NCI-H460 (cell line): ENCODE measurements around a stretch of chr14.

GRCh38 chr14:90827973-90828508 lies 11.8 kb upstream of the TTC7B start:
RAMPAGE:
- cytosol, long total RNA: no peak
- long total RNA: no peak
- nucleus, long total RNA: no peak

RAMPAGE:
- cytosol, long total RNA: no peak
- long total RNA: no peak
- nucleus, long total RNA: no peak
These were observed 38.1 kb downstream of the RPS6KA5 start for GRCh38 chr14:91022311-91022865.

RAMPAGE:
- cytosol, long total RNA: no peak
- long total RNA: no peak
- nucleus, long total RNA: no peak
These were observed 42.4 kb downstream of the DGLUCY start for GRCh38 chr14:91156186-91156707.

RAMPAGE:
- cytosol, long total RNA: no peak
- long total RNA: no peak
- nucleus, long total RNA: no peak
These were observed 56.6 kb downstream of the DGLUCY start for GRCh38 chr14:91170264-91171171.

DNA sequence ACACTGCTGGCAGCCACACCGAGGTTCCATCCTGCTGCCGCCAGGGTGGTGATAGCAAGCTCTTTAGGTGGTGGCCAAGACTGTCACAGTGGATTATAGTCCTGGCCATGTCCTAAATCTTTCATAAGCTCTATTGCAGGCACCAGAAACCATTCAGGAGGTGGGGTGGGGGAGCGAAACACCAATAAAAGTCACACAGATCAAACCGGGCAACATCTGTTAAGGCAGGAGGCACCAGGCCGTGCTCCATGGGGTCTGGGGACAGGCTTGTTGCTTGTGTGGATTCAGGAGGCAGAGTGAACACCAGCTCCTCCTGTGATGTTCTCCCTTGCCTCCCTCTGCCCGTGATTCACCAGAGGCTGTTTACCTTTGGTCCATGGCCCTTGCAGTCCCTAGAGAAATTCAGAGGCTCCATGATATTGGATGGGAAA lies 57.7 kb downstream of the DGLUCY start:
RAMPAGE:
- cytosol, long total RNA: no peak
- long total RNA: no peak
- nucleus, long total RNA: no peak

DNA sequence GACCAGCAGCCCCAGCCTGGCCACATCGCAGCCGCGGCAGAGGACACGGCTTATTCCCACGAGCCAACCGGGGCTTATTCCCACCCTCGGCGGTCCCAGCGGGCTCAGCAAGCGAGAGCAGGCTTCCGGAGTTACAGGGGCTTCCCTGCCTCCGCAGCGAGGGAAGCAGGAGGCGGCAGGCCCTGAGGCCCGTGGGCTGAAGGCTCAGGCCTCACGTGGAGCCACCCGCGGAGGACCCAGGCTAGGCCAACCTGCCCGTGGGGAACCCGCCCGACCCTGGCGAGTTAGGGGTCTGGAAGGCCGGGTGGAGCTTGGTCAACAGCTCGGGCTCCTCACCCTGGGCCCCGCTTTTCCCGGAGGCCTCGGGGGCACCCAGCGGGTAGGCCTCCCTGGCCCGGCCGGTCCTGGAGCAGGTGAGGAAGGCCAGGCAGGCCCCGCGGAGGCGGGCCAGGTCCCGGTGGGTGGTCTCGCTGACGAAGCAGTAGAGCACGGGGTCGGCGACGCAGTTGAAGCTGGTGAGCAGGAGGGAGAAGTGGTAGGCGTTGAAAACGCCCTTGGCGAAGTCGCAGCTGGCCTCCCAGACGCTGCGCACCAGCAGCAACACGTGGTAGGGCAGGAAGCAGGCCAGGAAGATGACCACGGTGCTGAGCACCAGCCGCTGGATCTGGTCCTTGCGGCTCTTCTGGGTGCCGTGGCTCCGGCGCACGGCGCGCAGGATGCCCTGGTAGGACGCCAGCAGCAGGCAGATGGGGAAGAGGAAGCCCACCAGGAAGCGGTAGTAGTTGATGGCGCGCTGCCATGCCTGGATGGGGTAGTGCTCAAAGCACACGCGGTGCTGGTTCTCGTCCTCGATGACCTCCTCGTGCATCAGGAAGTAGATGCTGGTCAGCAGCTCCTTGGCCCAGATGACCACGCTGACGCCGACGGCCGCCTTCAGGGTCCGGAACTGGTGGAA lies 10.5 kb downstream of the GPR68 start:
RAMPAGE:
- cytosol, long total RNA: no peak
- long total RNA: no peak
- nucleus, long total RNA: no peak

GRCh38 chr14:91311181-91311772 lies 66.8 kb upstream of the GPR68 start:
RAMPAGE:
- cytosol, long total RNA: no peak
- long total RNA: no peak
- nucleus, long total RNA: no peak

DNA sequence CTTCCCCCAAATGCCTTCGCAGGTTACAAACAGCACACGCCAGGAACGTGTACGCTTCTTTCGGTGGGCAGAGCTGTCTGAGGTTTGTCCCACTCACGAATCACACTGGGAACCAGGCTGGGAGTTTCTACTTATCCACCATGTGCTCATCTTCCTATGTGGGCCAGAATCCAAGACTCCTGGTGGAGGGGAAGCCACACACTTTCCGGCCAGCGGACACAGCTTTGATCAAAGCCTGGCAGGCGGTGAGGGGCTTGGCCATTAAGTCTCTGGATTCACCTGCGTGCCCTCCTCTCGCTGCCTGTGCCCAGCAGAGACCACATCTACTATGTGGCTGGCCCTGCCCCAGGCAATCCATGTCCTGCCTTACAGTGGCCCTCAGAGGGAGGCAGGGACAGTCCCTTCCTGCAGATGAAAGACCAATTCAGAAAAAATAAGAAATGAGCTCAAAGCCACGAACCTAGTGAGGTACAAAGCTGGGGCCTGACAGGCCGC lies 82.6 kb upstream of the GPR68 start:
RAMPAGE:
- cytosol, long total RNA: no peak
- long total RNA: no peak
- nucleus, long total RNA: no peak

RAMPAGE:
- cytosol, long total RNA: no peak
- long total RNA: no peak
- nucleus, long total RNA: no peak
These were observed 19.6 kb downstream of the CCDC88C start for GRCh38 chr14:91397878-91398523.

RAMPAGE:
- cytosol, long total RNA: no peak
- long total RNA: no peak
- nucleus, long total RNA: no peak
These were observed 26.7 kb downstream of the PPP4R3A start for GRCh38 chr14:91483170-91483971.

RAMPAGE:
- cytosol, long total RNA: no peak
- long total RNA: no peak
- nucleus, long total RNA: no peak
These were observed 95.4 kb upstream of the PPP4R3A start for GRCh38 chr14:91605543-91605813.

DNA sequence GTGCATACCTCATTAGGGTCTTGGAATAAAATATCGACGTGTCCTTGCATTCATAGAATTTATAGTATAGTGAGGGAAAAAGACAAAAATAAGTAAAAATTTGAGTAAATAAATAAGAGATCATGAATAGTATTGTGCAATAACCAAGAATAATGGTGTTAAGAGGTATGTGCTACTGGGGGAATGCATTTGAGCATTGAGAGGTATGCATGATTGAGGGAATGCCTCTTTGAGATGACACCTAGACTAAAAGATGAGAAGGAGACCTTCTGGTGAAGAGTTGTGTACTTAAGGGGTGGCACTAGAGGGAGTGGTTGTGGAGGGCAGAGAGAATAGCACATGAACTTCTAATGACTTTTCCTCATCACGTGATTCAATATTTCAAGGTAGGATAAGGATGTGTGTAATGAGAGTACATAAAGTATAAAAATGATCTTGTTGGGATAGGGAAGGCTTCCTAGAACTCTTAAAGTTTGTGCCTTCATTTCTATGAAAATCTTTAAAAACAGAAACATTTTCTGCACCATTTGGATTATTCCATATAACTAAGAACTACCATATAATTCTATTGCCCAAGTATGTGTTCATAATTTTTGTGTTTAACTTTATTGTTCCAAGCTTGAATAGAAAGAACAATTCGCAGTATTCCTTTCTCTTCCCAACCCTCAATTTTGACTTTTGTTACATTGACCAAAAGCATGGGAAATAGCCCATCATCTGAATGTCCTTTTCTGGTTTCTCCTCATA lies 19.0 kb upstream of the CATSPERB start:
RAMPAGE:
- cytosol, long total RNA: no peak
- long total RNA: no peak
- nucleus, long total RNA: no peak

GRCh38 chr14:91866726-91867321 lies 512 bp downstream of the TC2N start:
RAMPAGE:
- cytosol, long total RNA: no peak
- long total RNA: no peak
- nucleus, long total RNA: no peak

DNA sequence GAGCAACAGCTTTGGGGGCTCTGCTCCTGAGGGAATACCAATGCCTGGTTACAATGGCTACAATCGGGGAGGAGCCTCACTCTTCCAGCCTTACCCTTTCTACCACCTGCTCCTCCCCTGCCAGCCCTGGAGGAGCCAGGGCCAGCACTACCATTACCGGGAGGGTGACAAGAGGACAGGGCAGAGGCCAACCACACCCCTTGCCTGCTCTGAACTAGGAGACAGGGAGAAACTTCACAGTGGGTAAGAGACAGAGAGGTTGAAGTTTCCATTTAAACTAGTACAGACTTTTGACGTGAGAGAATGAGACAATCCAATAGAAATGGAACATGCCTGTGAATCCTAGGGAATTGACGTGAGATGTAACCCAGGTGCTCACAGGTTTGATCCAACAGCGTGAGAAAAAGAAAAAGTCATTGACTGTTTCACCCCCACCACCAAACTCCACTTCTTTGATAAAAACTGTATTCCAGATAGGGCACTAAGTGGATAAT lies 8.3 kb upstream of the TC2N start:
RAMPAGE:
- cytosol, long total RNA: no peak
- long total RNA: no peak
- nucleus, long total RNA: no peak

DNA sequence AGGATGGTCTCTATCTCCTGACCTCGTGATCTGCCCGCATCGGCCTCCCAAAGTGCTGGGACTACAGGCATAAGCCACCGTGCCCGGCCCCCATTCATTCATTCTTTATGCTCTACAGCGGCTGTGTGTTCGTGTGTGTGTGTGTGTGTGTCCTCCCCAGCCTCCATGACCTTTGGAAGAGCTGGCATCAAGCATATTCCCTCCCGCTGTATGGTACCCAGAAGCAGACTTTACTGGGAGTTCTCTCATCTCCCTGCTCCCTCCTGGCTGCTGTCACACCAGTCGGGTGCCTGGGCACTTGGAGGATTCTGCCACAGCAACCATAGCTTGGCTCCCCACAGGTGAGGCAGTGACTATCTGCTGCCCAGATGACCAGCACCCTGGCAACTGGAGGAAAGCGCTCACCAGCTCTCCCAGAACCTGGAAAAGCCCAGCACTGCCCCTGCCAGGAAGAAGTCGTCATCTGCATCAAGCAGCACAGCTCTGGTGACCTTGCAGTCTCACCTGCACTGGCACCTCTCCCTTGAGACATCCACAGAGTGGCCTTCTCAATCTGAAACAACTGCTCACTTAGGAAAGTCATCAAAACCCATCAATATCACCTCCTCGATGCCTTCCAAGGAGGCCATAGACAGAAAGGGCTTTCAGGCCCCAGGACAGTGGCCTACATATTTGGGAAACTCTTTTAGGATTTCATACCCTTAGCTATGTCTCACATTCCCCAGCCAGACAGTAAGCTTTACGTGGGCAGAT lies 31.9 kb upstream of the TC2N start:
RAMPAGE:
- cytosol, long total RNA: no peak
- long total RNA: no peak
- nucleus, long total RNA: no peak

RAMPAGE:
- cytosol, long total RNA: no peak
- long total RNA: no peak
- nucleus, long total RNA: no peak
These were observed 971 bp downstream of the CPSF2 start for GRCh38 chr14:92122731-92123149.

DNA sequence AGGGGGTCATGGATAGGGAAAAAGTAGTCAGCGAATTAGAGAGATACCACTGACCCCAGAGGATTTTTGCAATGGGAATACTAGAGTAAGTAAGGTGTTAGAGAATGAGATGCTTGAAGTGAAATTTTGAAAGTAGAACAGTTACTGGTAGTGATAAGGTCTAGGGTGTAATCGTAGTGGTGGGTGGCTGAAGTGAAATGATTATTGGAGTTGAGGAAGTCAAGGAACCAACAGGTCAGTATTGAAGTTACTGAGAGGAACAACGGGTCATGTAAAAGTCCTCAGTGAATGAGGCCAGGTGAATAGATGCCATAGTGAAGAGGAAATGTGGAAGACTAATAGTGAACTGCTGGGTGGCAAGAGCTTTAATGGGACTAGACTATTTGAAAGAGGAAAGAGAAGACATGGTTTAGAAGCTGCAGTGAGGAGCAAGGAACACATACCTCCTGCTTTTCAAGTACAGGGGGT lies 6.9 kb downstream of the CPSF2 start:
RAMPAGE:
- cytosol, long total RNA: no peak
- long total RNA: no peak
- nucleus, long total RNA: no peak

DNA sequence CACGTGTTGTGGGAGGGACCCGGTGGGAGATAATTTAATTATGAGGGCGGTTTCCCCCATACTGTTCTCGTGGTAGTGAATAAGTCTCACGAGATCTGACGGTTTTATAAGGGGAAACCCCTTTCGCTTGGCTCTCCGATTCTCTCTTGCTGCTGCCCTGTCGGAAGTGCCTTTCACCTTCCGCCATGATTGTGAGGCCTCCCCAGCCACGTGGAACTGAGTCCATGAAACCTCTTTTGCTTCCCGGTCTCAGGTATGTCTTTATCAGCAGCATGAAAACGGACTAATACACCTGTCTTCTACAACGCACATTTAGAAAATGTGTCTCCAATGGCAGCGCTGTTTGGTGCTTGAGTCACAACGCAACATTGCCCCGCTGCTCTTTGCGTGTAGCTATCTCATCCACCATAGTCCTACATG lies 35.8 kb upstream of the SLC24A4 start:
RAMPAGE:
- cytosol, long total RNA: no peak
- long total RNA: no peak
- nucleus, long total RNA: no peak

DNA sequence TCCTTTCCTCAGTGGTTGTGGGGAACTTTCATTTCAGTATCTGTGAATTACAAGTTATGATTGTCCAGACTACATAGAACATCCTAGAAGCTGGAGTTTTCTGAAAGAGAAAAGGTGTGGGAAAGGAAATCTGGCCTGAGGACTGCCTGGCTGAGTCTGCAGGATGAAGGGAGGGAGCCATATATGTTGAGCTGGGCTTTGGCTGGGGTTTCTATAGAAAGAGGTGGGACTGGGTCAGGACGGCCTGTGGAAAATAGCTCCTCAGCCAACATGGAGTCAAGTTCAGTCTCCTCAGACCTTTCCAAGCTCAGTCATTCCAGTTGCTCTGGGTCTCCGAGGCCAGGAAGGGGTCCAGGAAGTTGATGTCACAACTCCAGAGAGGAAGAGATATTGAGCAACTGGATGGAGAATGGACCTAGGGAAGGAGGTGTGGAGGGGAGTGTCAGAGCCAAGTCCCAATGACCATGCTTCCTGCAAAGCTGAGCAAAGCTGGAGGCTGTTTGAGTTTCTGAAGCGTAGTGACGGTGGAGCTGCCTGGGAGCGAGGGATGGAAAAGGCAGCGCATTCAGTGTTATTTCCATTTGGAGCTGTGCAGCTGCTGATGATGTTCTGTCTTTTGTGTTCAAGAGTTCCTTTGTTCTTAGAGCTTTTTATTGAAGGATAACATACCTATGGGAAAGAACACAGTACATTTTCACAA lies 86.0 kb downstream of the SLC24A4 start:
RAMPAGE:
- cytosol, long total RNA: no peak
- long total RNA: no peak
- nucleus, long total RNA: no peak

DNA sequence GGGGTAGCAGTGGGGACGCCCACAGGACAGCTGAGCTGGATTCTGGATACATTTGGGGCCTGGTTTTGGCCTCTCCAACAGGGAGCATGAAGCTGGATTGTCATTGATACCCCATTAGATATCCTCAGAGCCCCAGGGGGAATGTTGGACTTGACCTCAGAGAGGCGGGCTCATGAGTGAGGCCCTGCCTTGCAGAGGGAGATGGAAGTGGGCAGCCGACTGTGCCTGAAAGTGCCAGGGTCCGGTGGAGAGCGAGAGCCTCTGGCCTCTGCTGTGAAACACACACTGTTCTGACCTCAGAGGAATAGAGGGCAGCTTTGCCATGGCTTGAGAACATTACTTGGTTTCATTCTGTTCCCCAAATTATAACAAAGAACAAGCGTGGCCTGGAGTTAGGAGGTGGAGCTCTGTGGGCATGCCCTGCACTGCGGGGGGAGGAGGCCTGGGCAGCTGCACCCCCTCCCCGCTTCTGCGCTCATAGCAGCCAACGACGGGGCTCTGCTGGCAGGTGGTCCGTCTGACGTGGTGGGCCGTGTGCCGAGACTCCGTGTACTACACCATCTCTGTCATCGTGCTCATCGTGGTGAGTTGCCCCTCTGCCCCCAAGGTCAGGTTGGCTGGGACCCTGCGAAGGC lies 70.6 kb upstream of the RIN3 start:
RAMPAGE:
- cytosol, long total RNA: no peak
- long total RNA: no peak
- nucleus, long total RNA: no peak